Esophagus muscularis mucosa (tissue), 4 donors: ENCODE data around the genes C19orf12 and ZNF536.

GRCh38 chr19:29528319-29529091 is 2.7 kb downstream of the VSTM2B start:
- PRO-cap: no peak
- RAMPAGE, long total RNA, 4 experiments: no peak in any of the 4 experiments

DNA sequence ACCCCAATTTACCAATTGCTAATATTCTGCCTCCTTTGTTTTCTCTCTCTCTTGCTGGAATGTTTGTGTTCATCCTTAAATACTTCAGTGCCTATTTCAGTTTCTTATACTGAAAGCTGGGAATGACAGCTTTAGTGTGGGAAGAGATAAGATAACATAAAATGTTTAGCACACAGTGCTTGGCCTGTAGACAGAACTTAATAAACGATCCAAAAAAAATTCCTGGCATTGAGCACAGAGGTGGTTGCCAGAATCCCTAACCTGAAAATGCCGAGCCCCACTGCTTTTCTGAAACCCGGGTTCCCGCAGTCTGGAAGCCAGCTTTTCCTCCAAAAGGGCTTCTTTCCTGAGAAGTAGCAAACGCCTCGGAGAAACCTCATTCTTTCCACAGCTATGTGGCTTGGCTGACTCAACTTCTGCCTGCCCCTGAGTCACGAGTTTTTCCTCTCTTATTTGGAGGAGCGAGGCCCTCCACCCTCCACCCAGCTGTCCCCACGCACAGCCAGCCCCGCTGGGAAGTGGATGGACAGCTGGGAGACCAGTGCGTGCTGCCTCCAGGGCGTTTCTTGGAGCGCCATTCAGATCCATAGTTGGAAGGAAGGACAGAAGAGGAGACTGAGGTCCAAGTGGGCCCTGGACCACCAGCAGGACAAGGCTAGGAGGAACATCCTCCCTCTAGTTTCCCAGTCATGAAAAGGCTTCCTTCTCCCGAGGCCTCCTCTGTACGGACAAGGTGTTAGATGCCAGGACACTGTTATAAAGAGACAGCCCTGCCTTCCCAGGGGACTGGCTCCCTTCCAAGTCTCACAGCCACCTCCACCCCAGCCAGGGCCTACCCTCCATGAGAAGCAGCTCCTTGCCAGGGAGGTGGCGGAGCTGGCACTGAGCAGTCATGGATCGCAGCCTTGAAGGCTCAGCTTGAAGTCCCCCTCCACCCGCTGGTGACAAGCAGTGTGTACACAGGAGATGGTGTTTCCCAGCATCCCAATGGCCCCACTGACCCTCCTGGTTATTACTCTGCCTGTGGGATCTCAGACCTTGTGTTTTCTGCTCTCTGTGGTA is 2.6 kb upstream of the PLEKHF1 start:
- PRO-cap: bidirectional peak, plus-strand start at position 499 of the sequence, minus-strand start at position 348 of the sequence; bidirectional peak, plus-strand start at position 847 of the sequence, minus-strand start at position 730 of the sequence
- RAMPAGE, long total RNA, 4 experiments: no peak in any of the 4 experiments

- PRO-cap: unidirectional peak, plus-strand start at chr19:29671710; unidirectional peak, plus-strand start at chr19:29671737
- RAMPAGE, long total RNA, 4 experiments: no peak in any of the 4 experiments
These were observed 6.2 kb downstream of the PLEKHF1 start for GRCh38 chr19:29671193-29672229.

GRCh38 chr19:29678289-29679224 is 13.3 kb downstream of the PLEKHF1 start:
- PRO-cap: bidirectional peak, plus-strand start at chr19:29678800, minus-strand start at chr19:29678818
- RAMPAGE, long total RNA, 4 experiments: no peak in any of the 4 experiments

DNA sequence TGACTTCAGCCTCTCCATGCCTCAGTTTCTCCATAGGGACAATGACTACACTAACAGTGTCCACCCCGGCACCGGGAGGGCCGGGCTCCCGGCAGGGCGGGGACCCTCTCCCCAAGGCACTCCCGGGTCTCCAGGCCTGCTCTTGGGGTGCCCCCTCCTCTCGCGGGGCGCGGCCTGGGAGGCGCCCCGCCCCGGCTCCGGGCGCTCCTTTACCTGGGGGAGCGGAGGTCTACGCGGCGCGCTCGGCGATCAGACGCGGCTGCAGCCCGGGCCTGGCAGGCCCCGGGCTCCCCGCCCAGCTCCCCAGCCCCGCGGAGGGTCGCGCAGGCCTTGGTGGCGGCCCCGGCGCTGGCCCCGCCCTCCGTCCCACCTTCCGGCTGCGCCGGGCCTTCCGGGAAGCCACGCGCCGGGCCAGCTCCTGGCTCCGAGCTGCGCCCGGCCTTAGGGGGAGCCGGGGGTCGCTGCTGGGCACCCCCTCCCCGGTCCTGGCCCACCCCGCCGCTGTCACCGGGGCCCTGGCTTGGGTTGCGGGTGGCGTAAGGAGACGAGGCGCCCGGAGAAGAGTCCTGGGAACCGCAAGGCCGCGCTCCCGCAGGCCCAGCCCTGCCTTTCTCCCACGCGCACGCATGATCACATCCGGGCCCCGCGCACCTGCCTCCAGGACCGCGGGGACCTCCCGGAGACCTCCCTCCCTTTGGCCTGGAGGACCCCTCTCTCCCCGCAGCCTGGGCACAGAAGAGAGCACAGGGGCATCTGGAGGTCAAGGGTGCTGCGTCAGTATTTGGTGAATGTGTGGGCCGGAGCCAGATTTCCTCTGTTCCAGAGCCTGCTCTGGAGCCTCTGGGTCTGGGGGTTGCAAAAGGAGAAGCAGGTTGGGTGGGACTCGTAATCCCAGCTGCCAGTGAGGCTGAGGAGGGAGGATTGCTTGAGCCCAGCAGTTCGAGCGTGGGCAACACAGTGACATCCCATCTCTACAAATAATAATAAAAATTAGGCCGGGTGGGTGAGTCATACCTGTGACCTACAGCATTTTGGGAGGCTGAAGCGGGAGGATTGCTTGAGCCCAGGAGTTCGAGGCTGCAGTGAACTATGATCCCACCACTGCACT is at the start of gene C19orf12:
Gene C19orf12, minus strand, starts transcription at position 350 of the 1,108 bp plus-strand sequence.
- PRO-cap: bidirectional peak, plus-strand start at position 402 of the sequence, minus-strand start at position 290 of the sequence
- RAMPAGE, long total RNA, 4 experiments: no peak in any of the 4 experiments

DNA sequence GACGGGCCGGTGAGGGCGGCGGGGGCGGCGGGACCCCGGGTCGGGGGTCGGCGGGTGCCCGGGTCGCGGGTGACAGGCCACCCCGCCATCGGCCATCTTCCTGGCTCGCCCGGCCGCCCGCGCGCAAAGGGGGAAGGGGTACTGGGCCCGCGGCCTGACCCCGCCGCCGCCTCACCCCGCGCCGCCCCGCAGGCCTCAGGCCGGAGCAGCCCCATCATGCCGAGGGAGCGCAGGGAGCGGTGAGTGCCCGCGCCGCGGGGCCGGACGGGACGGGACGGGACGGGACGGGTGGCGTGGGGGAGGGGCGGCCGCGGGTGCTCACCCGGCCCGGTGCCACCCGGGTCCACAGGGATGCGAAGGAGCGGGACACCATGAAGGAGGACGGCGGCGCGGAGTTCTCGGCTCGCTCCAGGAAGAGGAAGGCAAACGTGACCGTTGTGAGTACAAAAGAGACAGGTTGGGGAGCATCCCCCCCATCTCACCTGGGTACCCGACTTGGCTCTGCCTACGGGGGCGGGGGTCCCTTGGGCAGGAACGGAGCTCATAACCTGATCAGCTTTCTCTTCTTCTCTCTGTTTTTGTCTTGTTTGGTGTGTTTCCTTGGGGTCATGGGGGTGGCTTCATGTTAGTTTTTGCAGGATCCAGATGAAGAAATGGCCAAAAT is 681 bp downstream of the CCNE1 start:
- PRO-cap: no peak
- RAMPAGE, long total RNA, 4 experiments: no peak in any of the 4 experiments

- PRO-cap: bidirectional peak, plus-strand start at chr19:29844928, minus-strand start at chr19:29844705; unidirectional peak, plus-strand start at chr19:29845227; unidirectional peak, plus-strand start at chr19:29845300
- RAMPAGE, long total RNA, 4 experiments: no peak in any of the 4 experiments
These were observed 33.1 kb downstream of the CCNE1 start for GRCh38 chr19:29844623-29845509.

DNA sequence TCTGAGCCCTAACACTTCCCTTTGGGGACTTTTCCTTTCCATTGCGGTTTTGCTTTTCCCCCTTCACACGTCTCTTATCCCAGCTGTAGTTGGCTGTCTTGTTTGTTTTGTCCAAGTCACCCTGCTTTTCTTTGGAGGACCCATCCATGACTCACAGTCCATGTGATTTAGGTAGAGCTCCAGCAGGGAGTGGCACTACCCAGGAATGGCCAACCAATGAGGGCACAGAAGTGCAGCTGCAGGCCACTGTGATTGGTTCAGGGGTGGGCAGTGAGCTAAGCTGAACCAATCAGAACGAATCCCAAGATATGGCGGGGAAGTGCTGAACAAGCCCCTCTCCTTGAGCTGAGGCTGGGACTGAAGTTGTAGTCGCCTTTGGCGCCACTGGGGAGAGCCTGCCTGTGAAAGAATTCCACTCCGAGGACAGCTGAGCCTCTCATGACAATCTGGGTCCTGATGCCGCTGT is 63.0 kb upstream of the URI1 start:
- PRO-cap: no peak
- RAMPAGE, long total RNA, 4 experiments: no peak in any of the 4 experiments

DNA sequence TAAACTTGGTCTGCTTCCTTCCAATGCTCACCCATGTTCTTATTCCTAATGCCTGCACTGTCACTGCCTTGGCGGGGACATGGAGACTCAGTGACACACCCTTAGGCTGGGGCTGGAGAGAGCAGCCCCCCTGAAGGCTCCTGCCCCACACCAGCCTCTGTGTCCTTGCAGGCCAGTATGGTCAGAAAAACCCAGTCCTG is 211.0 kb upstream of the ZNF536 start:
- PRO-cap: unidirectional peak, minus-strand start at position 88 of the sequence
- RAMPAGE, long total RNA, 4 experiments: no peak in any of the 4 experiments

- PRO-cap: no peak
- RAMPAGE, long total RNA, 4 experiments: no peak in any of the 4 experiments
These were observed 11.4 kb upstream of the ZNF536 start for GRCh38 chr19:30360737-30361238.

DNA sequence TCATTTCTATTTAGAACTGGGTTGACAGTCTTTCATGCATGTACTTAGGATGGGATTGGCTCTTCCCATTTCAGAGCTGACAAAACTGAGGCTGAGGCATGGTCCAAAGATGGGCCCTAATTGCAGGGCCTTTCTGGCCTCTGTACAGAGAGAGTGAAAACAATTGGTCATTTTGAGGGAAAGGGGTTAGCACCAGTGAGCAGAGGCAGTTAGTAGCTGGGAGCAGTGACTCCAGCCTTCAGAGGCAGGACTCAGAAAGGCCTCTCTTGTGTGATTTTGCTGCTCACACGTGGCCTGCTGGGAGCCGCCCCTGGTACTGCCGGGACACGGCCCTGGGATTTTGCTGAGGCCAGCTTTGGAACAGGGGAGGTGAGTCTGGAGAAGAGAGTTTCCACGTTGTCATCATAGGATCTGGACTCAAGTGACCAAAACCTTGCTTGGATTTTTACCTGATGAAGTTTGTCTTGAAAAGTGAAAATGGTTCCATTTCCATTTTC is at the start of gene ZNF536:
Gene ZNF536, plus strand, starts transcription at position 337 of the 497 bp plus-strand sequence.
- PRO-cap: no peak
- RAMPAGE, long total RNA, 4 experiments: no peak in any of the 4 experiments

- PRO-cap: no peak
- RAMPAGE, long total RNA, 4 experiments: no peak in any of the 4 experiments
These were observed 43.2 kb upstream of the TSHZ3 start for GRCh38 chr19:31392317-31392868.

- PRO-cap: no peak
- RAMPAGE, long total RNA, 4 experiments: no peak in any of the 4 experiments
These were observed 248.5 kb upstream of the TSHZ3 start for GRCh38 chr19:31597710-31598072.

DNA sequence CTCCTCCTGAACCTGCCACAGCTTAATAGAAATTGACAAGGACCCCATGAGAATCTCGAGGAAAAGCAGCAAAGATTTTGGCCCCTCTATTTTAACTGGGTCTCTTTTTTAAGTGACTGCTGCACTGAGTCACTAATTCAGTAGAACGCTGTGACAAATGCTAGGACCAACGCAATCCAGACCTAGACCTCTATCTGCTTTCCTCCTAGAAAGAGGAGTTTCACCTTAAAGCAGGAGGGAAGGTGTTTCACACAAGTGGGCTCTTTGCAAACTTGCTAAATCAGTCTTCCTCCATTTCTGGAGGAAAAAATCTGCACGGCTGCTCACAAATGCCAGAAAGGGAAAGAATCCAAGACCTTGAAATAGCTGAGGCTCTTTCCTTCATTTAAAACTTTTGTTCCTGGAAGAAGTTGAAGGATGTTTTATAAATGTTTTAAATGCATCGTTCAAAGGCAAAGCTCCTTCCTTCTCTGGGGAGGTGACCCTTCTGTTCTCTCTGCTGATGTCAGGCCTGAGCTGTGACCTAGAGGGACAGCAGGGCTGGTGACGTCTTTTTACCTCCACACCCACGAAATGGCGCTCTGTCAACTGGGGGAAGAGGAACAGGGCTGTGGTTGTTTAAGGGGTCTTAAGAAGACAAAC is 376.5 kb upstream of the ZNF507 start:
- PRO-cap: no peak
- RAMPAGE, long total RNA, 4 experiments: no peak in any of the 4 experiments

DNA sequence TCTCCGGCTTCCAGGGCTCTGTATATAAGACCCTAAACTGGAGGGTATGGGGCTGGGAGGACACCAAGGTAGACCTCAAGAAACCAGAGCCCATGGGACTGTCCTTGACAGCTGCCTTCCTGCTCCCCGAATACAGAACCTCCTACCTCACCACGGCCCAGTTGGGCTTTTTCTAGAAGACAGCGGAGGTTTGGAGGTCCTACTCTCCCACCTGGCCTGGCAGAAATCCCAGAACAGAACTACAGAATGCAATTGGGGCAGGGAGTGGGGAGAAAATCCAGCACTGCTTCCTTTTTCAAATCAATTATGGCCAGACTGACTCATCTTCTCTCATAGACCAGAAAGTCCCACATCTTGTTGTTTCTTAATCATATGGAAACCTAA is 177.2 kb upstream of the ZNF507 start:
- PRO-cap: no peak
- RAMPAGE, long total RNA, 4 experiments: no peak in any of the 4 experiments

- PRO-cap: no peak
- RAMPAGE, long total RNA, 4 experiments: no peak in any of the 4 experiments
These were observed 17.8 kb downstream of the ZNF507 start for GRCh38 chr19:32363015-32363783.

DNA sequence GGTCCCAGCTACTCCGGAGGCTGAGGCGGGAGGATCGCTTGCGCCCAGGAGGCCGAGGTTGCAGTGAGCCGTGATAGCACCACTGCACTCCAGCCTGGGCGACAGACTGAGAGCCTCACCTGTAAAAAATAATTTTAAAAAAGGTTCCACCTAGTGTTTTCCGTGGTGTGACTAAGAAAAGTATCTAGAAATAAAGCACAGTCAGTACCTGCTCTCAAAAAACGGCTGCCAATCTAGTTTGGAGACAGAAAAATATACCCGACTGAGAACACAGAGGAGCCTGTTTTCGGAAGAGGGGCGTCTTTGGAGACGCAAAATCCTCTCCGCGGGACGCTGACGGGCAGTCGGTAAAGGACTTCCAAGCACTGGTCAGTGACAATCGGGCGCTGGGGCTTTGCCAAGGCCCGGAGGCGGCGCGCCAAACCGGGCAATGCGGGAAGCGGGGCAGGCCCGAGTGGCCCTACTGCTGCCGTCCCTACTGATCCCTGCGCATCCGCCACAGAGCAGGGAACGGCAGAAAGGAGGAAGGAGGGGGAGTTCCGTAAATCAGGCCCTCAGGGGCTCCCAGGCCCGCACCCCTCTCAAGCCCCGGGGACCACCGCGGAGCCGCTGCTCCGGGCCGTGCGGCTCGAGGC is 670 bp upstream of the DPY19L3 start:
- PRO-cap: unidirectional peak, minus-strand start at position 477 of the sequence
- RAMPAGE, long total RNA, 4 experiments: no peak in any of the 4 experiments

DNA sequence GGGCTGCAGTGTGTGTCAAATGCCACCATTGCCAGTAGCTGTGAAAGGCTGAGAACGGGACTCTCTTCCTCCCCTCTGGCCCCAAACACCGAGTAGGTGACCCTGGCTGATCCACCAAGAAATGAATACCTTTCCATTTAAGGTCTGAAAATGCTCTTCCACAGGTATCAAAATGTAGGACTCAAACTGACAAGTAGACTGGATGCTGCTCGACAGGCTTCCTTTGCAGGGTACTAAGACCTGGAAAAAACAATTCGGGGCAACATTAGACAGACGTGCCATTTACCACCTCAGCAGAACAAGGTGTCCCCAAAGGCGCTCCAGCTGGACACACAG is 25.5 kb downstream of the ANKRD27 start:
- PRO-cap: no peak
- RAMPAGE, long total RNA, 4 experiments: no peak in any of the 4 experiments

DNA sequence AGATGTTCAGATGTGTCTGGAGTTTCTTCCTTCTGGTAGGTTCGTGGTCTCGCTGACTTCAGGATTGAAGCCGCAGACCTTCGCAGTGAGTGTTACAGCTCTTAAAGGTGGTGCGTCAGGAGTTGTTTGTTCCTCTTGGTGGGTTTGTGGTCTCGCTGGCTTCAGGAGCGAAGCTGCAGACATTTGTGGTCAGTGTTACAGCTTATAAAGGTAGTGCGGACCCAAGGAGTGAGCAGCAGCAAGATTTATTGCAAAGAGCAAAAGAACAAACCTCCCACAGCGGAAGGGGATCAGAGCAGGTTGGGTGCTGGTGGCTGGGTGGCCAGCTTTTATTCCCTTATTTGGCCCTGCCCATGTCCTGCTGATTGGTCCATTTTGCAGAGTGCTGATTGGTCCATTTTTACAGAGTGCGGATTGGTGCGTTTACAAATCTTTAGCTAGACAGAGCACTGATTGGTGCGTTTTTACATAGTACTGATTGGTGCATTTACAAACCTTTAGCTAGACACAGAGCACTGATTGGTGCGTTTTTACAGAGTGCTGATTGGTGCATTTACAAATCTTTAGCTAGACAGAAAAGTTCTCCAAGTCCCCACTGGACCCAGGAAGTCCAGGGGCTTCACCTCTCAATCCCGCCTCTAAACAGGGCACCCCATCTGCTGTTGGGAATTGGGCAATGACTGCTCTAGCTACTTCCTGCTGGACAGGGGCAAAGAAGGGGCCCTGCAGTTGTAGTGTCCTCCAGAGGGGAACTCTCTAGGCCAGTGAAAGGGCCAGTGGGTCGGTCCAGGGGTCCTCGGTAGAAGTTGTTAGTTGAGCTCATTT is 1.8 kb downstream of the NUDT19 start:
- PRO-cap: no peak
- RAMPAGE, long total RNA, 4 experiments: no peak in any of the 4 experiments

DNA sequence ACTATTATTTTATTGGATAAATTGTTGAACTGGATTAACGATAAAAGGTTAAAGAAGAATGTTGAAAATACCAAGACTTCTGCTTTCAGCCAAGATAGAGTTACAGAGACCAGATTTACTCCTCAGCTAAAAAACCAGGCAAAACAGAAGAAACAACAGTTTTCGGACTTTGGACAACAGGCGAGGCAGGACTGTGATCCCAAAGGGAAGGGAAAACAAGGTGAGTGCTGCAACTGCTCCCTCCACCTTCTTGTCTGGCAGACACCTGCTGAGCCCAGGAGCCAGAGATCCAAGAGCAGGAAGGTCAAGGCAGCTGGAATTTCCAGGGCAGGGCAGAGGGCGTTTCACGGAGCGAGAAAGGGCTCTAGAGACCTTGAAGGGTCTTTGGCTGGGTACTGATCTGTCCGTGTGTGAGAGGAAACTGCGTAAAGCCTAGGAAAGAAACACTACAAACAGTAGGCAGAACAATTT is 32.9 kb upstream of the SLC7A9 start:
- PRO-cap: no peak
- RAMPAGE, long total RNA, 4 experiments: no peak in any of the 4 experiments